Measurements from ENCODE around the genes B3GNT4, RSRC2, KNTC1, VPS37B and ARL6IP4.

- PRO-cap, 2 experiments, result no peak in any of the 2 experiments
Observed at GRCh38 chr12:122021329-122021678, 380 bp upstream of the BCL7A start.

GRCh38 chr12:122024105-122024663 lies 2.5 kb downstream of the BCL7A start:
- PRO-cap, 2 experiments, result no peak in any of the 2 experiments

- PRO-cap, 2 experiments, result no peak in any of the 2 experiments
Observed at GRCh38 chr12:122072057-122072887, 6.3 kb upstream of the MLXIP start.

DNA sequence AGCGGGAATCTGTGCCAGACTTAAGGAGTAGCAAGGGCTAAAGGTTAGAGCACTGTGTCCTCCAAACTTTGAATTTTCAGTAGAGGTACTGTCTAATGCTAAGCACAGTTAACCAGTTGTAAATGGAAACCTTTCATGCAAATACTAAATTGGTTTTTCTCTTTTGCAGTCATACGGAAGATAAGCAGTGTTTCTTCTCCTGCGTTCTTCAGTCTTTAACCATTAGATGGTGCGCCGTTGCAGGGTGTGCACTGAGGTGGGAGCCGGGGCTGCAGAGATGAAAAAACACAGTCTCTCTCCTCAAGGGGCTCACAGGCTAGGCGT lies 5.1 kb downstream of the MLXIP start:
- PRO-cap, 2 experiments, result no peak in any of the 2 experiments

DNA sequence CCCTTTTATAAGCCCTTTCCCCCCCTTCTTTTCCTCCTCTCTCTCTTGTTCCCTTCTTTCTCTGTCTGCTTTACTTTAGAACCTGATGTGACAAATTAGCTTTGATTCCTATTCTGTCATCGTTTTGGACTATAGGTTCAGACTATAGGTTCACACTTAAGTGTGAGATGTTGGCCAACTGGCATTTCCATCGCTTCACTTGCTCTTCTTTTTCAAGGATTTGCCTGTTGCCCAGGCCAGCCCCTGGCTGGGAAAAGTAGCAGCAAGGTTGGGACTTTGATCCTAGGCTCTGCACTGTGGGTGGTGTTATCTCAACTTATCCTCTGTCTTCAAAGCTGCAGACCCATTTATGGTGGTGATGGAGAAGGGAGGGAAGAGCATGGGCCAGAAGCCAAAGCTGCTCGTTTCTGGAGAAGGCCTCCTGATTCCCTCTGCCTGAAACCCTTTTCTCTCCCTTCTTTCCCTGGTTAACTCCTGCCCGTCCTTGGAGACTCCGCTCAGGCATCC lies 27.3 kb downstream of the MLXIP start:
- PRO-cap, 2 experiments, result peak in 1 of 2 experiments; most common plus-strand start position 375 of the sequence (in 1); most common minus-strand start position 201 of the sequence (in 1)

GRCh38 chr12:122125366-122126512 lies 47.2 kb downstream of the MLXIP start:
- PRO-cap, 2 experiments, result no peak in any of the 2 experiments

GRCh38 chr12:122203094-122204076 lies at the start of gene B3GNT4:
Gene B3GNT4, plus strand, starts transcription at chr12:122203709.
- PRO-cap, 2 experiments, result peak in 1 of 2 experiments; most common plus-strand start chr12:122203468 (in 1); most common minus-strand start chr12:122203401 (in 1)

GRCh38 chr12:122204979-122205746 lies 1.7 kb downstream of the B3GNT4 start:
- PRO-cap, 2 experiments, result no peak in any of the 2 experiments

- PRO-cap, 2 experiments, result no peak in any of the 2 experiments
Observed at GRCh38 chr12:122226973-122227824, 1.3 kb upstream of the DIABLO start.

DNA sequence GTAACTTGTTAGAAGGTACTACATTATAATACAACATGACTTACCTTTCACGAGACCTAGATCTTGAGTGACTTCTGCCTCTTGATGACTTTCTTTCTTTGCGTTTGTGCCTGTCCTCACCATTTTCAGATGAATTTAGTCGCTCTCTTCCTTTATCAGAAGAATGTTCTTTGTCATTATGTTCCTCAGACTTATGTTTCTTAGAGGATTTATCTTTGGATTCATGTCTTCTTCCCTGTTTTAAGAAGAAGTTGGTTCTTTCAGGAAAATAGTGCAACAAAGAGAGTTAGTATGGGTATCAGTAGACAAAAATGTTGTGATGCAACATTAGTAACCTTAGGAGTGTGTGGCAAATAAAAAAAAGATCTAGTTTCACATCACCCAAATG lies 7.9 kb downstream of the RSRC2 start:
- PRO-cap, 2 experiments, result no peak in any of the 2 experiments

- PRO-cap, 2 experiments, result peak in 2 of 2 experiments; most common plus-strand start chr12:122526708 (in 2); most common minus-strand start chr12:122526598 (in 1)
Observed at GRCh38 chr12:122526290-122527154, at the start of gene RSRC2. Gene RSRC2, minus strand, starts transcription at chr12:122526936.

DNA sequence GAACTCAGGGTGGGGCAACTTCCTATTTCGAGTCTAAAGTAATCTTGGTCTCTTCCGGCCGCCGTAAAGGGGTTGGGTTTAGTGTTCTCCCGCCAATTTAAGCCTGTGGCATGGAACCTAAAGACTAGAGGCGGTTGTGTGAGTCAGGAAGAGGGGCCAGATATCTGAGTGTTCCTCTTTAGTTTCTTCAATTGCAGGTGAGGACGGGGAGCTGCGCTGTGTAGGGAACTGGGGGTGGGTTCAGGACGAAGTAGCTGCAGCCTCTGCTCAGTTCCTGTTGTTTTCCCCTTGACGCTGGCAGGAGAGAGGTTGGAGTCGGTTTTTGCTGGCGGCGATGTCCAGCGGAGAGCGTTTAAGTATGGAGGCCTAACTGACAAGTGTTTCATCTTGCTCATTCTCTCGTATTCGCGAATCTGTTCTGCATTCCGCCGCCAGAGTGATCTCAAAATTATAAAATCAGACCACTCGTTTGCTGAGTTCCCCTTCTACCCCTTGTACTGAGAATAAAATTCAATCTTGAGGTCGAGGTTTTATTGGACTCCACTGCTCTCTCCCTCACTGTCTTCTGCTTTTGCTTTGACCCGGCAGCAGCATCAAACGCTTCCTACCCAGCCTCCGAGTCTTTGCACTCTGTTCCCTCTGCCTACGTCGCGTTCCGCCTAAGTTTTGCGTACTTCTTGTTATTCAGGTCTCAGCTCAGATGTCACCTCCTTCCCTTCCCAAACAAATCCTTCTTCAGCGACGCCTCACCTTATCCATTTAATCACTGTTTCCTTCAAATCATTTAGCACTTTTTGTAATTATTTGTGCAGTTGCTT lies at the start of gene KNTC1:
KNTC1 (plus strand) TSS at position 95 of the 818 bp plus-strand sequence.
- PRO-cap, 2 experiments, result peak in 2 of 2 experiments; most common plus-strand start position 127 of the sequence (in 2); most common minus-strand start position 567 of the sequence (in 2)

GRCh38 chr12:122720900-122721537 lies 4.4 kb upstream of the HCAR3 start:
- PRO-cap, 2 experiments, result no peak in any of the 2 experiments

- PRO-cap, 2 experiments, result peak in 2 of 2 experiments; most common plus-strand start chr12:122834514 (in 1); most common minus-strand start chr12:122834750 (in 1)
Observed at GRCh38 chr12:122834381-122835118, 707 bp upstream of the HIP1R start.

GRCh38 chr12:122895278-122896317 lies at the start of gene VPS37B:
Gene VPS37B, minus strand, starts transcription at chr12:122896124.
- PRO-cap, 2 experiments, result peak in 2 of 2 experiments; most common minus-strand start chr12:122896077 (in 2)

GRCh38 chr12:122909924-122910415 lies 14.0 kb upstream of the VPS37B start:
- PRO-cap, 2 experiments, result no peak in any of the 2 experiments

DNA sequence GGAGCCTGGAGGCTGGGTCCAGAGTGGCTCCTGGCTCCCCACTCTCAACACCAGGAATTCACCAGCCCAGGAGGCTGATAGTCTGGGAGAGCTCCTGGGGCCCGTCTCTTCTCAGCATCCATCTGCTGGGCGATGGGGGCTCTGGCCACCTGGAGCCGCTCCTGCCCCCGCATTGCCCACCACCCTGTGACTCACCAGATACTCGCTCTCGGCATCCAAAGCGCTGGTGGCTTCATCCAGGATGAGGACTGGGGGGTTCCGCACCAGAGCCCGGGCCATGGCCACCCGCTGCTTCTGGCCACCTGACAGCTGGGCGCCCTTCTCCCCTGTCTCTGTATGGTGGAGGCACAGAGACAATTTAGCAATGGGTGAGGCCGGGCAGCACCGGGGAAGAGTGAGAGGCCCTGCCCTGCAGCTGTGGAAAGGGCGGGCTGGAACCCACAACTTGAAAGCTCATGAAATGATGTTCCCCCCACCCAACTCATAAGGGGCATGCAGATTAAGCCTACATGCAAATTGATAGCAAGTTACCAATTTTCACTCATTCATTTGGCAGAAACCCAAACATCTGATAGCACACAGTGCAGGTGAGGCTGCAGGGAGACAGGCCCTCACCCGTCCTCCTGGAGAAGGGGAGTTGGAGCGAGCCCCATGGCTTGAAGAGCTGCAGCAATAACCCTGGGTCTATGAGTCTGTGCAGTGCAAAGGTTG lies 34.1 kb downstream of the ABCB9 start:
- PRO-cap, 2 experiments, result no peak in any of the 2 experiments

DNA sequence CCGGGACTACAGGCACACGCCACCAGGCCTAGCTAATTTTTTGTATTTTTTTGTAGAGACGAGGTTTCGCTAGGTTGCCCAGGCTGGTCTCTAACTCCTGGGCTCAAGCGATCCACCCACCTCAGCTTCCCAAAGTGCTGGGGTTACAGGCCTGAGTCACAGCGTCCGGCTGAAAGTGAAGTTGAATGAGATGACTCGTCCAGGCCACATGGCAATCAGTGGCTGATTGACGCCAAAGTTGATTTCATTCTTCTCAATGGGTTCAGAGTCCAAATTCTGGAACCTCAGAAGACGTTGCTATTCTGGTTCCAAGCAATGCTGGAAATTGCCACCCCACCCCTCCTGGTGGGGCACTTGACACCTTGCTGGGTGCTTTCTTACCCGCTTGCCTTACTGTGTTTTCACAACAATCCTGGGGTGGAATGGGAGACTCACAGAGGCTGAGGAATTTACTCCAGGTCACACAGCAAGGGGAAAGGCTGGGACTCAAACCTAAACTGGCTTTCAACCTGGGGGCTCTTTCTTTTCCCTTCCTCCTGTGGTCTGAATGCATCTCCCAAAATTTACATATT lies 14.8 kb downstream of the ABCB9 start:
- PRO-cap, 2 experiments, result no peak in any of the 2 experiments

DNA sequence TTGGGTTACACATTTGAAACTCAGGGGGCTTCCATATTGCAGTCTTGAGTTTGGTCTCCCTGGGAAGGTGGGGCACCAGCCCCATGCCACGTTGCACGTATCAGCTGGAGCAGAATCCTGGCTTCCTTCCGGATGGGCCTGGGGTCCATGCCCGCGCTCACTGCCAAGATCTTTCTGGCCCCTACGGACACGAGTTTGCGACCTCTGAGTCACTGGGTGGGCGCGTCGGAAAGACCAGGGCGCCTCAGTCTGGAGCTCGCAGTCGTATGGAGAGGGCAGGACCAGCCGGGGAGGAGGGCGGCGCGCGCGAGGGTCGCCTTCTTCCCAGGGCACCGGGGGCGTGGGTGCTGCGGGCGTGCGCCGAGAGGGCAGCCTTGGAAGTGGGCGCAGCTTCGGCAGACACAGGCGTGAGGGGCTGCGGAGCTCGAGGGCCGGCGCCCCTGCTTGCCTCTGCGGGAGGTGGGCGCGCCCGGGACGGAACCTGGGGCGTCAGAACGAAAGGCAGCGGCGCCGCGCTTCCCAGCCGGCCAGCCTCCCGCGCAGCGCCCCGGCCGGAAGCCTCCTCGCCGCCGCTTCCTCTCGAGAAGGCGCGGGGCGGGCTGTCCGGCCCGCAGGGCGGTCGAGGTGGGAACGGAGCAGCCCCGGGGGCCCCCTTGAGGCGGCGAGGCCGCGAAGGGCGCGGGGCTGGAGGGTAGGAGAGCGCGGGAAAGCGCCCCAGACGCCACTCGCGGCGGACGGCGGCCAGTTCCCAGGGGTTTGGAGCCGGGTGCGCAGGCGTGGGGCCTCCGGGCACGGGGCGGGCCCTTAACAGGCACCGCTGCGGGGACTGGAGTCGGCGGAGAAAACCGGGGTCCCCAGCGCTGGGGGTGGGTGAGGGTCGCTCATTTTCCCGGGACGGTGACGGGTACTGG lies at the start of gene ARL6IP4:
ARL6IP4 (plus strand) TSS at position 560 of the 911 bp plus-strand sequence.
- PRO-cap, 2 experiments, result peak in 2 of 2 experiments; most common plus-strand start position 582 of the sequence (in 1); most common minus-strand start position 496 of the sequence (in 1)

GRCh38 chr12:122984030-122984179 lies 3.4 kb downstream of the ARL6IP4 start:
- PRO-cap, 2 experiments, result no peak in any of the 2 experiments